SP-49 (cell line): ENCODE results near the genes PXMP2, CHFR and ZNF10.

DNA sequence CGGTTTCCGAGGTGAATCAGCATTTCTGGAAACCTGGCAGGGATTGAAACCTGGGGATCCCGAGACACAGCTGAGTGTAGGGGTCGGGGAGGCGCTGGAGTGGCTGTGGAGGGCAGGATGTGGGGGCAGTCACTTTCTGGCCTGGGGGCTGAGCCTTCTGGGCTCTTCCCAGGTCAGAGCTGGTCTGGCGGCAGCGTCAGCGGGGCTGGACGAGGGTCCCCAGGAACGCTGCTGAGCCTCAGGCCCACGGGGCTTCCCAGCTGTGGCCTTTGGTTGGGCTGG, 23.7 kb downstream of the NOC4L start:
- PRO-cap, result no peak

DNA sequence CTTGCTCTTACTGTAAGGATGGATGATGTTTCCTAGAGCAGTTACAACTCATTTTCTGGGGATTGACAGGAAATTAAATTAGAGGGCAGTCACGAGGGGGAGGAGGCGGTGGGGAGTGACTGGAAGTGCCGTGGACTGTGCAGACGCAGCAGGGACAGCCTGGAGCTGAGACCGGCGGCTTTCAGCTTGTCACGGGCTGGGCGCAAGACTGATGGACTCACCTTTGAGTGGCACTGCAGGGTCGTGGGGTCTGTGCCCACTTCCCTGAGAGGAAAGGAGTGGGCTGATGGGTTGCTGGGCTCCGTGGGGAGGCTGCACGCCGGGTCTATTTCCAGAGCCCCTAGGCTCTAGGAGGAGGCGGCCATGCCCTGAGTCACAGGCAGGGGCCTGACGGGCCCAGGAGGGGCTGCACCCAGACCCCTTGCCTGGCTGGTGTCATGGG, 32.9 kb downstream of the NOC4L start:
- PRO-cap, result no peak

- PRO-cap, result unidirectional peak, minus-strand start at chr12:132451336
Observed at GRCh38 chr12:132451150-132451646, 38.8 kb upstream of the FBRSL1 start.

DNA sequence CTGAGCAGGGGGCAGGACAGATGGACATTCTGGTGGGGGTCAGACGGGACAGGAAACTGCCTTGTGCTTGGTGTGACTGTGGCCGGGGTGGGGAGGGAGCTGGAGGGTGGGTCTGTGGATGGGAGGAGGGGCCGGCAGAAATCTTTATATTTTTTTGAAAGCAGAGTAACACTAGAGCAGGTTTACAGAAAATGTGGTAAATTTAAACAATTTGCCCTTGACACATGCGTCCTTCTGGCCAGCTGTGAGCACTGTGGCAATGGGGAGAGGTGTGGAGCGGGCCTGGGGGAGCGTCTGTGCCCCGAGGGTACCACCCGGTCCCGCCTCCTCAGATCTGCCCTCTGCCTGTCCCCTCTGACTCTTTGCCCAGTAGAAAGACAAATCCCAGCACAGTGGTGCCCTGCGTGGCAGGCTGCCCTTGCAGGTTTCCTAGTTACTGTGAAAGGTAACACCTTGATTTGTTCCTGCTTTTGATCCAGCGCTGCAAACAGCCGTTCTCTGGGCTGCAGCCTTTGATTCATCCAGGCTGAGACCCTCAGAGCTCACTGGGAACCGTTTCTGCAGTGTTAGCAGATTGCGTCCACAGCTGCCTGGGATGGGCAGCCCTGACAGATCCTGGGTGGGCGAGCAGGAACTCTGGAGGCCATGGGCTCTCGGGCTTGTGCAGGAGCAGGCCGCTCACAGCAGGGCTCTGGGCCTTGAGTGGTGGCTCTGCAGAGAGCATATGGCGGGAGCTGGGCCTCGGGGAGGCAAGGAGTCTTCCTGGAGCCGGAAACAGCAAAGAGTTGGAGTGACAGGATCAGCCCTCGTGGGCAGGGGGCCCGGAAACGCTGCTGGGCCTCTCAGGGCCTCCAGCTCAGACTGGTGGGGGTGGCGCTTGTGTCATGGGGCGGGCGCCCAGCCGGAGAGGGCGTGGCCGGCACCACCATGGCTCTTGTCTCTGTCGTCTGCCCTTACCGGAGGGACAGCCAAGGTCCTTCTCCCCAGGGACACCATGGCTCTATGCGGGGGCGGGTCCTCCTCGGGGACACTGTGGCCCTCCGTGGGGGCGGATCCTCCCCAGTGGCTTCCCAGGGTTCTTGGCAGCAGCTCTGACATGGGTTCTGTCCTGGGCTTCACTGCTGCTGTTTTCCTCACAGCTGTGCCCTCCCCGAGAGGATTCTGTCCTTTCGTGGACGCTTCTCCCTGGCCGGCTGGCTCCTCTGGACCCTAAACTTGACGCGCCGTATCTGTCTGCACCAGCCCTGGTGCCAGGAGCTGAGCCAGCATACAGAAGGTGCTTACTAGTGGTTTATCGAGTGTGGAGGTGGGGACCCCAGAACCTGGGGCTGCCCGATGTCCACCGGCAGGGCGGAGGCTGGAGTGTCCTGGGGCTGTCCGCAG, 16.7 kb downstream of the FBRSL1 start:
- PRO-cap, result no peak

DNA sequence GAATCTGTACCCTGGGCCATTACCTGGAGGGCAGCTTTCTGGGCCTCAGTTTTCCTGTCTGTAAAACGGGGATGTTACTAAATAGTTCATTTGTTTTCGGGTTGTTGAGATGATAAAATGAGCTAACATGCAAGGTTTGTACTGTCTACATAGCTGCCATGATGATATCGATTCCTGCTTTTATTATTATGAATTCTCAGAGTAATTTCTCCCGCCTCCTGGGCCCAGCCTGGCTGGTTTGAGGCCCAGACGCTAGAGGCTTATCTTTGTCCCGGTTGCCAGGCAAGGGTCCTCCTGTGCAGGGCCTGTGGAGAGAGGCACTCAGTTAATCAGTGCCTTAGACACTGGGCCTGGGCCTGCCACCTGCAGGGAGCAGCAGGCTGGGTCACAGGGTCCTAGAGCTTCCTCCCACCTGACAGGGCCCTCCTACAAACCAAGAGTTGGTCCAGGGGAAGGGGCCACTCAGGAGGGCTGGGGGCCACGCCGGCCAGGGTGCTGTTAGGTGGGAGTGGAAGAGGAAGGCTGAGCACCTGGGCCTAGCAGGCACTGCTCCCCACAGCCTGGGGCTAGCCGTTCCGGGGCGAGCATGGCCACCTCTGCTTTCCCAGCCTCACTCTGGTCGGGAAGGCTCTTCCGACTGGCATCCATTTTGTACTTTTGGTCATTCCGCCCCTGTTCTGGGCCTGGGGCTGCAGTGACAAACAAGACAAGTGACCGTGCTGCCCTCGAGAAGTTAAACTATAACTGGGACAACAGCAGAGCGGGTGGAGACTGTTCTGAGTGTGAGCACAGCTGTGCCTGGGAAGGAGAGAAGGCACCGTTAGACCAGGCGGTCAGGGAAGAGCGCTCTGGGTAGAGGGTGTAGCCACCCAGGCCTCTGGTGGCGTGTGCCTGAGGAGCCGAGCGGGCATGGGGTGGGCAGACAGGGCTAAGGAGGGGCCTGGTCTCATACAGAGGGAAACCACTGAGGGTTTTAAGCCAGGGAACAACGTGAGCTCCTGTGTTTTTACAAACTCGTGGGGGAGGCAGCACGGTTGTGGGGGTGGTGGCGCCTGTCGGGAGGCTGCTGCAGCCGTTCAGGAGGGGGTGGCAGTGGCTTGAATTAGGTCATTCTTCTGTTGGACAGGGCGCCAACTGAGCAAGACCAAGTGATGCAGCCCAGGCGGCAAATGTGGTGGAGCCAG, 27.2 kb downstream of the FBRSL1 start:
- PRO-cap, result no peak

DNA sequence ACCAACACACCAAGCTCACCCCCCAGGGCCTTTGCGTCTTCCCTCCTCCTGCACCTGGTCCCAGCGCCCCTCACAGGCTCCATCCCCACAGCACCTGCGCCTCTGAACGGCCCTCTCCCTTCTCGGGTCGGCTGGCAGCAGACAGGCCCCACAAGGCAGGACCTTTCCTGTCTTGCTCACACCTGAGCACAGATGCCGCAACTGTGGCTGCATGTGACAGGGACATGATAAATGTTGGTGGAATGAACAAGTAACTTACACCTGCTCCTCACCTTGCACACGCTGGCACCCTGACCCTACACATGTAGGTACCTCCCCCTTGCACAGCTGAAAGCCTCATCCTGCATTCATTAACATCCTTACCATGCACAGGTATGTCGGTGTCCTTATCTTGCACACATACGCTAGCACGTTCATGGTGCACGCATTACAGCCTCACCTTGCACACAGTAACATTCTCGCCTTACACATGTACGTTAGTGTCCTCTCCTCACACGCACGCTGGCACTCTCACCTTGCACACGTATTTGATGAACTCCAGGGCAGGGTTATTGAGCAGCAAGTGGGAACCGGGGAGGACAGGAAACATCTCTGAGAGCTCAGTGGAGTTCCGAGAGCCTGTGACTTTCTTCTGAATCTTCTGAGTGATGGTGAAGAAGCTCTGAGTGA, 13.4 kb downstream of the P2RX2 start:
- PRO-cap, result no peak

GRCh38 chr12:132687230-132688312, at the start of gene PXMP2:
Gene PXMP2, plus strand, starts transcription at chr12:132687587.
- PRO-cap, result bidirectional peak, plus-strand start at chr12:132687623, minus-strand start at chr12:132687342; unidirectional peak, minus-strand start at chr12:132687956

GRCh38 chr12:132700887-132701652, 9.6 kb upstream of the PGAM5 start:
- PRO-cap, result no peak

- PRO-cap, result no peak
Observed at GRCh38 chr12:132723108-132724457, 12.9 kb downstream of the PGAM5 start.

DNA sequence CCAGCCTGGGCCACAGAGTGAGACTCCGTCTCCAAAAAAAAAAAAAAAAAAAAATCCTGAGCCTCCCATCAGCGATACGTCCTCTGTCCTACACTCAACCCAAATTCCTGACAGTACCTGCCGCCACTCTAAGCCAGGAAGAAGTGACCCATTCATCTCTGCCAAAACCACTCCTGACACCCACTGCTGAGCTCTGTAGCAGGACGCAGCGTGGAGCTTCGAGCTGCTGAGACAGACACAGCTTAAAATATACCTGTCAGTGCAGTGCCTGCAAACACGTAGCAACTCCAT, 5.9 kb upstream of the ANKLE2 start:
- PRO-cap, result no peak

DNA sequence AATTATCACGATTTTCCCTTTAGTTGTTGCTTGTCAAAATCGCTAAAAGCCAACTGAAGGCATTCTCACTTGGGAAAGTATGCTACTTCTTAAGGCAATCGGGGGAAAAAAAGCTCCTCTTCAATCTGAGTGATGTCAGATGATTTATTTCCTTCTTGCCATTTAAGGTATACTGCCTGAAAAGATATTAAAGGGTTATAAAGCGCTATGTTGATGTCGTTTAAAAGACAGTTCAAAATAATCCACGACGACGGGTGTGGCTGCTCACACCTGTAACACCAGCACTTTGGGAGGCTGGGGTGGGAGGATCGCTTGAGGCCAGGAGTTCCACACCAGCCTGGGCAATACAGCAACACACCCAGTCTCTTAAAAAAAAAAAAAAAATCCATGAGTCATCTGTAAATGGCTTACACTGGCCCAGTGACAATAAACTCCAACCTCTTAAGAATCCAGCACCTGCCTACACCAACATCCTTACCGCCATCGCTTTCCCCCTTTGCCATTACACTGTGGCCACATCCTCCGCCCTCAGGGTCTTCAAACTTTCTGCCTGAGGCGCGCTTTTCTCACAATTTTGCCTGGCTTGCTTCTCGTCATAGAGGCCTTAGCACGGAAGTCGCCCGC, 1.0 kb downstream of the GOLGA3 start:
- PRO-cap, result no peak

- PRO-cap, result bidirectional peak, plus-strand start at chr12:132887810, minus-strand start at chr12:132887566
Observed at GRCh38 chr12:132887513-132888481, at the start of gene CHFR. Gene CHFR, minus strand, starts transcription at chr12:132887605.

- PRO-cap, result no peak
Observed at GRCh38 chr12:133118151-133118912, 11.7 kb downstream of the ZNF891 start.

DNA sequence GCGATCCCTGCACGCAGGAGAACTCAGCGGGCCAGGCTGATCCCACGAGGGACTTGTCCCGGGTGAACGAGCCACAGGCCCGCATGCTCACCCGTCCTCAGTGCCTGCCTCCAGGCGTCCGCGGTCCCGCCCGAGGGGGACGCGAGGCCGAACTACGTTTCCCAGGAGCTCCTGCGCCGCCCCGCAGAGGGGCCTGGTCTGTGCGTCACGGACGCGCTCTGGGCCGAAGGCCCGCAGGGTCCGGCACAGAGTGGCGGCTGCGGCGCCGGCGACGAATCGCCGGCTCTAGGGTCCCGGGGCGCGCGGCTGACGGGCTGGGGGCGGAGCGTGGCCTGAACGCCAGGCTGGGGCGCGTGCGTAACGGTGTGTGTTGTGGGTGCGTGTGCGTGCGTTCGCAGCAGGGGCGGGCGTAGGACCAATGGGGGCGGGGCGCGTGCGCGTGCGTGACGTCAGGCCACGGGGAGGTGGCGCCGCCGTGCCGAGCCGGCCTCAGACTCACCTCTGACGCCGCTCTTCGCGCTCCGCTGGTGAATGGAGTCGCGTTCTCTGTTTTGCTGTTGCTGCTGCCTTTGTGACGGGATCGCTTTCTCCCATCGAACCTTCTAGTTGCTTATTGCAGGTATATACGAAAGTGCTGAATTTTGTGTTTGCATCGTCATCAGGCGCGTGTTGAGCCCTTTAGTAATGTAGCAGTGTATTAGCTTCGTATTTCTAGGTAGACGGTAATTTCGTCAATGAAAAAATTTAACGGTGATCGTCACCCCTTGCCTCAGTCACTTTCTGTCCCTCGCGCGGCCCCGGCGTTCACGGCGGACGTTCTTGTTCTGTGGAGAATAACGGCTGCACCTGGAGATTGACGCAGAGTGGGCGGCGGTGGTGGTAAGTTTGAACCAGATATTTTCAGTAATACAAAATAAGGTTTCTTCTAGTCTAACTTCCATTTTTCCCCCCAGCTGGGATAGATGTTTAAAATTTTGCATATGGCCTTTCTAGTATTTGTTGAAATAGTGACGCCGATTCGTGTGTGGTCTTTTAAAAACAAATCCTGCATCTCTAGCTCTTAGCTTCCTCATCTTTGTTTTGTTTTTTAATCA, at the start of gene ZNF10:
Gene ZNF10 (plus strand): TSS at position 492 of the 1,094 bp plus-strand sequence.
- PRO-cap, result unidirectional peak, minus-strand start at position 102 of the sequence; bidirectional peak, plus-strand start at position 492 of the sequence, minus-strand start at position 308 of the sequence; unidirectional peak, minus-strand start at position 828 of the sequence